Aortic smooth muscle cell (primary cell): Measurements from ENCODE around the genes HKDC1 and TYSND1.

DNA sequence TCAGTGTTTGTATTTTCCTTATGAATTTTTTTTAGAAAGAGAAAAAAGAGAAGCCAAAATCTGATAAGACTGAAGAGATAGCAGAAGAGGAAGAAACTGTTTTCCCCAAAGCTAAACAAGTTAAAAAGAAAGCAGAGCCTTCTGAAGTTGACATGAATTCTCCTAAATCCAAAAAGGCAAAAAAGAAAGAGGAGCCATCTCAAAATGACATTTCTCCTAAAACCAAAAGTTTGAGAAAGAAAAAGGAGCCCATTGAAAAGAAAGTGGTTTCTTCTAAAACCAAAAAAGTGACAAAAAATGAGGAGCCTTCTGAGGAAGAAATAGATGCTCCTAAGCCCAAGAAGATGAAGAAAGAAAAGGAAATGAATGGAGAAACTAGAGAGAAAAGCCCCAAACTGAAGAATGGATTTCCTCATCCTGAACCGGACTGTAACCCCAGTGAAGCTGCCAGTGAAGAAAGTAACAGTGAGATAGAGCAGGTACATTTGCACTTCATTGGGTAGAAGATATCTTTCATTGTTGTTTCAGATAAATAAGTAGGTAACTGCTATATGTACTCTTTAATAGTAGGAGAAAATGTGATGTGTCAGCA is 3.9 kb downstream of the DDX21 start:
- RRBS = no CpG with 5 or more reads among the region's 1 CpG

DNA sequence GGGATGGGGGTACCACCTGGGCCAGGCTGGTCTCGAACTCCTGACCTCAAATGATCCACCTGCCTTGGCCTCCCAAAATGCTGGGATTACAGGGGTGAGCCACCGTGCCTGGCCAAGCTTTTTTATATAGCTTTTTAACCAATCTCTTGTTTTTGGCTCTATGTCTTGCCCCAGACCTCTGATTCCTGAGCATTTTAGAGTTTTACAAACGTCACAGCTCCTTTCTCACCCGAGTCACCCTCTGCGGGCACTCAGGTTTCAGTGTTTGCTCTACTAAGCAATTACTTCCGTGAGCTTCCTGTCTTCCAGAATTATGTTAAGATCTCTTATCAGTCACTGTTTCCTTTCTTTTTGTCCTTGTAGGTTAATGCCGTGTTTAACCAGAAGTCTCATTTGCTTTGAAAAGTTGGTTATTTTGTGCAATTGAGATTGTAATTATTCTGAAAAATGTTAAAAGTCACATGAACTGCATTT is 4.8 kb upstream of the HKDC1 start:
- RRBS = no CpG with 5 or more reads among the region's 7 CpGs

DNA sequence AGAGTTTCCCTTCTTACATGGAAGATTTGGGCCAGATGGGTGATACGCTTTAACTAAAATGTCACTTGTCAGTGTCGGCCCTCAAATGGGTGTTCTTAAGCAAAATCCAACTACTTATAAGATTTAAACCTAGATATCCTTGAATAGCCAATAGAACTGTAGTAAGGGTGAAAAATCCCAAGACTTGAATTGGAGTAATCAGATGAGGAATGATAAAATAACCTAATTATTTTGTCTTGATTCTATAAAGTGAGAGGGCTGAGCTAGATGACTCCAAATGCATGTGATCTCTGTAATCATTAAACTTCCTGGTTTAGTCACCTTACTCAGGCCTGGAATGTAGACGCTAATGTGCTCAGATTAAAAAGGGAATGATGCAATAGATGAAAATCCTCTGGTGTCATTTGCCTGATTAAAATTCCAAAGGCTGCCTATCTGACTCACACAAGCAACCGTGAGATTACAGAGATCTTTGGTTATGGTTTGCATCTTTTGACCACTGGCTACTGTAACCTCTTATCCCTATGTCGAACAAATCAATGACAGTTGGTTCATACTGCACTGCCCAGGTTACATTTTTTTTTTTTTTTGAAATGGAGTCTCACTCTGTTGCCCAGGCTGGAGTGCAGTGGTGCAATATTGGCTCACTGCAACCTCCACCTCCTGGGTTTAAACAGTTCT is 3.0 kb upstream of the HKDC1 start:
- RRBS = no CpG with 5 or more reads among the region's 5 CpGs

- RRBS = 63% methylated on average over 4 of the region's 9 CpGs
Measured at GRCh38 chr10:69219847-69220469, at the start of gene HKDC1. Gene HKDC1 (plus strand): TSS chr10:69220332.

- RRBS = no CpG with 5 or more reads among the region's 2 CpGs
Measured at GRCh38 chr10:69269840-69270126, 48.9 kb upstream of the HK1 start.

- RRBS = no CpG with 5 or more reads among the region's 5 CpGs
Measured at GRCh38 chr10:69317632-69318025, 1.0 kb upstream of the HK1 start.

DNA sequence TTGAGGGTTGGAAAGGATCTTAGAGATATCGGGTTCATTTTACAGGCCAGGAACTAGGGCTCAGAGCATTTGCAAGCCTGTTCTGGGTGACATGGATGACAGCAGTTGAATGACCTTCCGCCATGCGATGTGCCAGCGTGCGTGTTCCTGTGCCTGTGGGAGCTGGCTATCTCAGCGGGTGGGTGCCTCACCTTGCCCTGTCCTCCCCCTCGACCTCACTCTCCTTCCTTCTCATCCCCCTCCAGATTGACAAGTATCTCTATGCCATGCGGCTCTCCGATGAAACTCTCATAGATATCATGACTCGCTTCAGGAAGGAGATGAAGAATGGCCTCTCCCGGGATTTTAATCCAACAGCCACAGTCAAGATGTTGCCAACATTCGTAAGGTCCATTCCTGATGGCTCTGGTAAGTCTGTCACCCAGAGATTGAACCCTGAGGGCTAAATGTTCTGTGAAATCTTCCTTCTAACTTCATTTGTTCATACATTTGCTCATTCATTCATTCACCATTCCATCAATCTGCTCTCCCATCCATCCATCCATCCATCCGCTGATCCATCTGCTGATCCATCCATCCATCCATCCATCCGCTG is 25.0 kb downstream of the HK1 start:
- RRBS = no CpG with 5 or more reads among the region's 14 CpGs

GRCh38 chr10:69375212-69376449 is 41.1 kb downstream of the TACR2 start:
- RRBS = 17% methylated on average over 4 of the region's 22 CpGs

DNA sequence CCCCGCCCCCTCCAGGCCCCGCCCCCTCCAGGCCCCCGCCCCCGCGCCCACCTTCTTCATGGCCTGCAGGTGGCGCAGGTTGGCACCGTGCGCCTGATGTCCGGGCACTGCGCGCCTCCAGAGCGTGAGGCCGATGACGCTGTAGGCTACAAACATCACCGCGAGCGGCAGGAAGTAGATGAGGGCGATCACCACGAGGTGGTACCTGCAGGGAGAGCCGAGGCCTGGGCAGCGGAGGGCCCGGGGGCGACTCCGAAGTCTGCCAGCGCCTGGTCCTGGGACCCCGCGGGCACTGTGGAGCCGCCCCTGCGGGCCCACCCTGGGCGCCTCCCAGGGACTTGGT is 7.9 kb downstream of the TACR2 start:
- RRBS = 0% methylated on average over 1 of the region's 30 CpGs

DNA sequence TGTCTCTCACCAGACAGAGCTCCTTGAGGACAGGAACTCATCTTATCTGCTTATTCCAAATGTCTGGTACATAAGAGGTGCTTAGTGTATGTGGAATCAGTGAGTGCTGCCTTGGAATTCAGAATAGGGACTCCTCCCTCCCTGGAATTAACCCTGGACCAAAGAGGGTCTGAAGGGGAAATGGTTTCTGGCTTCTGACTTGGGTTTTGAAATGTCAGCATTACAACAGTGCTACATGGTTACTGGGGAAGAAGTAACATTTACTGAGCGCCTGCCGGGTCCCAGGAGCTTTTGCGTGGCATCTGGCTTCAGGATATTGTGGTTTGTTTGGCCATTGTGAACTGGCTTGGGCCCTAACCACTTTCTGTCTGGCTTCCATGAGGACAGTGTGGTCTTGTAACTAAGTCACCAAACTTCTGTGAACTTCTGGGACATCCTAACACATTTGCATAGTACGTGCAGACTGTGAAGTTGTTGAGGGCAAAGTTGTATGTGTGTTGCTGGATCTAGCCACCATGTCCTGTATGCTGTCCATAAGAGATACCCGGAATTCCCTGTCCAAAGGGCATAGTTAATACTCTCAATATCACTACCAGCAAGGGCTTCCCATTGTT is 21.3 kb downstream of the TSPAN15 start:
- RRBS = no CpG with 5 or more reads among the region's 5 CpGs

GRCh38 chr10:70051259-70052083 is 1.2 kb upstream of the MACROH2A2 start:
- RRBS = no CpG with 5 or more reads among the region's 7 CpGs

DNA sequence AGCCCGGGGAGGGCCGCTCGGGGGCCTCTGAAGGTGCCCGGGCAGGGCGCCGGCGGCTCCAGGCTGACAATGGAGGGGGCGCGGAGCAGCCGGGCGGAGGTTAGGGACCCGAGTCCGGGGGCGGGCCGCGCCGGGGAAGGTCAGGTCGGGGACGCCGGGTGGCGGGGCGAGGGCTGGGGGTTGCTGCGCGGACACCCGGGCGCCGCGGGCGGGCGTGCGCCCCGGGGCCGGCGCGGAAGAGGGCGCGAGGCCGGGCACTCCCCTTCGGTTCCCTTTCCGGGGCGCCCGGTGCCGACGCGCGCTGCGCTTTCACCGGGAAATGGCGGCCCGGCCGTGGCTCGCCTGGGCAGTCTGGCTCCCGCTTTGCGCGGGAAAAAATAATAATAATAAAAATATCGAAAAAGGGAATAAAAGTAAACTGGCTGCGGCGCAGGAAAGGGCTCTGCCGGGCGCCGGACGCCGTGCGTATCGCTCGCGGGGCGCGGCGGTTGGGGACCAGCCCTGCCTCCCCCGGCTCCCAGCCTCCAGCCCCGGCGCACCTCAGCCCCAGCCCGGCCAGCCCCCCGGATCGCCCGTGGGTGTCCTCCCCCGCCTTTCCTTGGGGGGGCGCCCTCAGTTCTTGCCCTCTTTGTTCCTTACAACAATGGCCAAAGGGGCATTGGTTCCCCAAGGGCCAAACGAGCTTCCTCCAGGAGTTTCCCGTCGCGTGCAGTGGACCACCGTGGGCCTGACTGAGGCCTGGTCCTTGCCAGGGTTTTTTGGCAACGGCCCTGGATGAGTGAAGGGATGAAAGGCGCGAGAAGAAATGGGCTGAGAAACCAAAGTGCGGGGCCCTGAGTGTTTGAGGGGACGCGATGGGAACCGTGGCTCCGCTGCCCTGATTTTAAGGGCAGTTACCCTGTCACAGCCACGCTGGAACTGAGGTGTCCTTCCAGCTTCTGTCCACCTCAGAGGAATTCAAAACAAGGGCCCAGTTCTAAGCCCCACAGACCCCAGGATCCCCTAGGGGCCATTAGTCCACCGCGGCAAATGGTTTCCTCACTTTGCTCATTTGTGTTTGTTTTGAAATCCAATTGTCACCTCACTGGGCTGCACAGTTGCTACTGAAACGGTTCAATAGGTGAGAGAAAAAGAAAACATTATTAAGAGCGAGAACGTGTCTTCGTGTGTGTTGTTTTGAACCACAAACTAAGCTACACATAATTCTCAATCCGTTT is 1.2 kb downstream of the MACROH2A2 start:
- RRBS = 3% methylated on average over 26 of the region's 100 CpGs

- RRBS = 69% methylated on average over 4 of the region's 14 CpGs
Measured at GRCh38 chr10:70109189-70109813, 23.3 kb downstream of the AIFM2 start.

DNA sequence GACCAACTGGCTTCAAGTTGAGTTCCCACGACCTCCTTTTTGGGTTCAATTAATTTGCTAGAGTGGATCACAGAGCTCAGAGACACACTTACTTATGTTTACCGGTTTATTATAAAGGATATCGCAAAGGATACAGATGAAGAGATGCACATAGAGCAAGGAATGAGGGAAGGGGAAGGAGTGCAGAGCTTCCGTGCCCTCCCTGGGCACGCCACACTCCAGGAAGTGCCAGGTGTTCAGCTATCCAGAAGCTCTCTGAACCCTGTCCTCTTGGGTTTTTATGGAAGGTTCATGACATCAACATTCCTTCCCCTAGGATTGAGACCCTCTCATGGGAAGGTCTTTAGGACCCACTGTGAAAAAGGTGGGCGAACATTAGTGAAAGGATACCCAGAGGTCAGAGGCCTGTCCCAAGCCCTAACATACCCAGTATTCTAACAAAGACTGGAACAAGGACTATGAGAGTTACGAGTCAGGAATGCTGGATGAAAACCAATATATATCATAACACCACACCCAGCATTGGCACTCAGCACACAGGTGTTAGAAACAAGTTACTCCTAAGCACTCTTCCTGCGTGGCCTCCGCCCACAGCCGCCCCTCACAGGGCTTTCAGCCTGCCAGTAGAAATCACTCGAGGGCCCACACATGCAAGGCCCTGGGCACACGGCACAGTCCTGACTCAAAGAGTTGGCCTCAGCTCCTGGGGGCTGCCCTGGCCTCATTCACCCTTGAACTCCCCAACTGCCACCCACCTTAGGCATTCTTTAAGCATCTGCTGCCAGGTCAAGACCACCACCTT is 5.5 kb upstream of the AIFM2 start:
- RRBS = no CpG with 5 or more reads among the region's 12 CpGs

DNA sequence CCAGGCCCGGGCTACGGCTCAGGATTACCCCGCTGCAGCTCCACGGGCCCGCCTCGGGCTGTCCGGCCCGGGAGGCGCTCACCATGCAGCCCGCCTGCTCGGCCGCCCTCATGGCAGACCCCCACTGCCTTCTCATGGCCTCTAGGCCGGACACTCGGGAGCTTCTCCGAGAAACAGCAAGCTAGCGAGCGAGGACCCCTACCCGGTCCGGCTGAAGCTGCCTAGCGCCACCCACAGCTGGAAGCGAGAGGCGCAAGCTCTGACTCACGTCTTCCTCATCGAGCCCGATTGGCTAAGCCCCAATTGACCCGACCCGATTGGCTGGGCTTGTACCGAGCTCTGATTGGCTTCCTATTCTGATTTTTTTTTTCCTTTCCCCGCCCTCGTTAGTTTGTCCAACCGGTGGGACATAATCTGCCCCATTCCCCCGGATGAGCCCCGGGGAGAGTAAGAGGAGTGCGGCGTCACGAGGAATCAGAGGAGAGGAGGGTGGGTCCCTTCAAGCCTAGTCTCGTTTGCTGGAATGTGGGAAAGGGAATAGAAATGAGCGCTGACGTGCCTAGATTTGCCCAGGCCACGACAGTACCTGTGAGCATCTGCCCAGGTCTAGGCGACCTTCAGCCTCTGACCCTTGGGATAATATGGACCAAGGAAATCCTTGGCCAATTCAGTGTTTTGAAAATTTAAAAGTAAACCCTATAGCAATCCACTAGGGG is at the start of gene TYSND1:
TYSND1 (minus strand) TSS at position 250 of the 716 bp plus-strand sequence.
- RRBS = 2% methylated on average over 17 of the region's 41 CpGs

GRCh38 chr10:70162819-70163878 is 7.2 kb downstream of the SAR1A start:
- RRBS = no CpG with 5 or more reads among the region's 7 CpGs

GRCh38 chr10:70232963-70233253 is 321 bp downstream of the PPA1 start:
- RRBS = 2% methylated on average over 15 of the region's 33 CpGs

GRCh38 chr10:70255537-70256296 is 22.5 kb upstream of the PPA1 start:
- RRBS = 81% methylated on average over 3 of the region's 48 CpGs

DNA sequence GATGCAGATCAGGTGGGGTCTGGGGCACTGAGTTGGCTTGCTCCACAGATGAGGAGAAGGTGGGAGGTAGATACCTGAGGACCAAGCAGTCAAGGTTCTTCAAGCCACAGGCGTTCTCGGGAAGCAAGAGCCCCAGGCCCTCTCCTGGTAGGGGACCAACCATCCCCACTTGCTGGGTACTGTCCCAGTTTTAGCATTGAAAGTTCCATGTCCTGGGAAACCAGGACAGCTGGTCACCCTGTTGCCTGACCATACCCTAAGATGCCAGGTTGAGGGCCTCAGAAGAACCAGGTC is 16.2 kb upstream of the NPFFR1 start:
- RRBS = no CpG with 5 or more reads among the region's 2 CpGs

DNA sequence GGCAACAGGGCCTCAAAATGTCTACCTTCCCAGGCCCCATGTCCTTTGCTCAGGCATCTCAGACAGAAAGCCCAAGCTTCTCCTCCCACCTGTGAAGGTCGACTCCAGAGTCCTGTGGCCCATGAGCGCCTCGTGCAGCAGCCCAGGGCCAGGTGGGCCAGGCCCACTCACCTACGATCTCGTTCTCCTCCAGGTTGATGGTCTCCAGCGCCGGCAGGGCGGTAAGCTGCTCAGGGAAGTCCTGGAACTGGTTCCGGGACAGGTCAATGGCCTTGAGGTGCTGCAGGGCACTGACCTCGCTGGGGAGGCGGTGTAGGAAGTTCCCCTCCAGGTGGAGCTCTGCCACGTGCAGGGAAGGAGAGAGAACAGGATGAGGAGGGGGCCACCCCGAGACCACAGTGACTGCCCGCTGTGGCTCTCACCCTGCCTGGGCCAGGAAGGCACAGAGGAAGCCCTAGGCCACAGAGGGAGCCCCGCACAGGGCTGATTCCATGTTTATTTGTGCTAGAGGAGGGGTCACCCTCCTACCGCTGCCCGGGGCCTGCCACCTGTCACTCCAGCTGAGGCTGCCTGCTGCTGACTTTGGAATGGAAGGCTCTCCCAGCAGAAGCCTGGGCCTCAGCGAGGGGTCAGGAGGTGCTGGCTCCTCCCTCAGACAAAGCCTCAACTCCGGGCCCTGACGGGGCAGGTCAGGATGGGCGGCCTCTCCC is 40.0 kb upstream of the NPFFR1 start:
- RRBS = 100% methylated on average over 1 of the region's 21 CpGs